Peripheral blood mononuclear cell (primary cell): Measurements from ENCODE around the gene NNAT.

- PRO-cap, 8 experiments = peak in 8 of 8 experiments; most common plus-strand start chr20:37043583 (in 8); most common minus-strand start chr20:37043426 (in 1)
Measured at GRCh38 chr20:37043230-37044031, 52.4 kb downstream of the RBL1 start.

DNA sequence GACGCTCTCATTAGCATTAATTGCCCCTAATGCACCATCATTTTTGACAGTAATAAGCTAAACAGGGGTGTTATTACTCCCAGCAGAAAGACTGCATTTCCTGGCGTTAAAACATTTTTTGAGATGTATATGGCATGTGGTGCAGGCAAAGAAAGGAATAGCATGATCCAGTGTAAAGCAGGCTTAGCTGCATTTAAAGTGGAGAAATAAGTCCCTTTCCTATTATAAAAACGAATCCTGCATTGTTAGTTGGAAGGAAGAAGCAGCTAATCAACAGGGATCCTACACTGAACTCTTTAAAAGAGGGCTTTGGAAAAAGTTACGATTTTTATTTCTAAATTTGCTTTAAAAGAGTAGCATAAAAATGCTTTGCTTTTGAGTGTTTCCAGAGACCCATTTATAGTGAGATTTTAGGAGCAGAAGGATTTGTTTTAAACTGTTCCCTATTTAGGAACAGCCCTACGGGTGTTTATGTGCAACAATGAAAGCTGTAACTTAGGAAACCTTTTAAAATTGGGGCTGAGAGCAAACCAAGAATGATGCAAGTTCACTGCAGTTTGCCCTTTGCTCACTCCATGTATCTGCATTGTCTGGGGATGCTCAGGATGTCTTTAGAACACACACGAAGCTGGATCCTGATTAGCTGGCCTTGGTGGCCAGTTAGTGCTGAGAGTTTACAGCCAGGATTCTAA, 41.0 kb downstream of the GHRH start:
- PRO-cap, 8 experiments = no peak in any of the 8 experiments

DNA sequence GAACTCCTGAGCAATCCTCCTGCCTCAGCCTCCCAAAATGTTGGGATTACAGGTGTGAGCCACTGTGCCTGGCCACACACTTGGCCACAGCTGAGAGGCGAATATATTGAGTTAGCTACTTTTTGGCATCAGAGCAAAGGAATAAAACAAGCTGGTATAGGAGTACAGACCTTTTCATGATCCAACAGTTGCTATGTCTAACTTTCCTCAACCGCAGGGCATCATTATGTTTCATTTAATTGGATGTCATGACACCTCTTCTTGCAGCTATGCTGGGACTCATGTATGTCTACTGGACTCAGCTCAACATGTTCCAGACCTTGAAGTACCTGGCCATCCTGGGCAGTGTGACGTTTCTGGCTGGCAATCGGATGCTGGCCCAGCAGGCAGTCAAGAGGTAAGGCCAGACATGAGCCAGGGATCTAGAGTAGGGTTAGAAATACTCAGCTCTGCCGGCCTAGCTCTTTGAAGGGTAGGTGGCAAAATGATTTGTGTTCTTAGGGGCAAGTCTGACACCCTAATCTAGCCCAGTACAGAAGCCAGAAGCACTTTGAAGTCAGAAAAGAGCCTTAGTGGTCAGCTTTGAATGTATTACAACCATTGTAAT, 25.2 kb downstream of the GHRH start:
- PRO-cap, 8 experiments = no peak in any of the 8 experiments

GRCh38 chr20:37243228-37243889, 18.3 kb downstream of the GHRH start:
- PRO-cap, 8 experiments = no peak in any of the 8 experiments

- PRO-cap, 8 experiments = no peak in any of the 8 experiments
Measured at GRCh38 chr20:37267555-37268443, 6.2 kb upstream of the GHRH start.

- PRO-cap, 8 experiments = no peak in any of the 8 experiments
Measured at GRCh38 chr20:37276554-37276887, 12.9 kb upstream of the MANBAL start.

DNA sequence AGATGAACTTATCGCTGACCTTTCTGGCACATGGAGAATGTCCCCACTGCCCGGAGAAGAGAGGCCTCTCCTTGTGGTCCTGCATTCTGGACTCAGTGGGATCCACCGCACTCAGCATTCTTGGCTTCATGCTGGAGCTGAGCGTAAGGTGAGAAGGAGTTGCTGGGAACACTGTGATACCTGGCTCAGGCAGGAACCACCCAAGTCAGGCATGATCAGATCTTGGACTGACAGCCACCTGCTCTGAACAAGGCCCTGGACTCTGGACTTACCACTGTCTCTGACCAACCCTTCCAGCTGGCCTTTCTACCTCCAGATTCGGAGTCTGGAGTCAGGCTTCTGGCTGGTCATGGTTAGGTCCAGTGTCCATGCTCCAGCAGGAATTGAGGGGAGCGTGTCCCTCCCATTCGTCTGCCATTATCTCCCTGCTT, 5.7 kb upstream of the MANBAL start:
- PRO-cap, 8 experiments = no peak in any of the 8 experiments

DNA sequence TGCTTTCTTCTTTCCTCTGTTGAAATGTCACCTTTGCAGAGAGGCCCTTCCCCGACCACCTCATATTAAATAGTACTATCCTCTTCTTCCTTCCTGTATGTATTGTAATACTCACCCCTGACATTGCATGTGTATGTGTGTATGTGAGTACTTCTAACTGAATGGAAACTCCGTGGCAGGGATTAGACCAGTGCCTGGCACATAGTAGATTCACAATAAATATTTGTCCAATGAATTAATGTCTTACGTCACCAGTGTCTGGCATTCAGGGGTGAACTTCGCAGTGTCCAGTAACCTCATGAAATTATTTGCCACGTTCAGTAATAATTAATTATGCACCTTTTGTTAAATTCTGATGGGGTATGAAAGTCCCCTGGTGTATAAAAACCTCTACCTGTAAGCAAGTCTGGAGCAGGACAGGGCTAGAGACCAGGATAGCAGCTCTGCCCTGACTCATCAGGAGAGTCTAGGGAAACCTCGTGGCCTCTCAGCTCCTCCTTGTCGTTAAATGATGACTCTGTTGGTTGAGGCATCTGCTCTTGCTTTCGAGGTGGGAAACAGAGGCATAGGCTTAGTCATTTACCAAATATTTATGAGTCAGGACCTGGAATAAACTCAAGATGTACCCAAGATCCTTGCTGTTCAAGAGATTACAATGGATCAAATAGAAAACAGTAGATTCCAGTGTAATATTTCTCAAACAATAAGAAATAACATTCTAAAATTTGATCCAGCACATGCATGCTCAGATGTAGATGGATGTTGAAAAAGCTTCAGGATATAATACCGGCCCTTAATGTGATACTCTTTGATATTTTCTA, 5.4 kb downstream of the MANBAL start:
- PRO-cap, 8 experiments = no peak in any of the 8 experiments

DNA sequence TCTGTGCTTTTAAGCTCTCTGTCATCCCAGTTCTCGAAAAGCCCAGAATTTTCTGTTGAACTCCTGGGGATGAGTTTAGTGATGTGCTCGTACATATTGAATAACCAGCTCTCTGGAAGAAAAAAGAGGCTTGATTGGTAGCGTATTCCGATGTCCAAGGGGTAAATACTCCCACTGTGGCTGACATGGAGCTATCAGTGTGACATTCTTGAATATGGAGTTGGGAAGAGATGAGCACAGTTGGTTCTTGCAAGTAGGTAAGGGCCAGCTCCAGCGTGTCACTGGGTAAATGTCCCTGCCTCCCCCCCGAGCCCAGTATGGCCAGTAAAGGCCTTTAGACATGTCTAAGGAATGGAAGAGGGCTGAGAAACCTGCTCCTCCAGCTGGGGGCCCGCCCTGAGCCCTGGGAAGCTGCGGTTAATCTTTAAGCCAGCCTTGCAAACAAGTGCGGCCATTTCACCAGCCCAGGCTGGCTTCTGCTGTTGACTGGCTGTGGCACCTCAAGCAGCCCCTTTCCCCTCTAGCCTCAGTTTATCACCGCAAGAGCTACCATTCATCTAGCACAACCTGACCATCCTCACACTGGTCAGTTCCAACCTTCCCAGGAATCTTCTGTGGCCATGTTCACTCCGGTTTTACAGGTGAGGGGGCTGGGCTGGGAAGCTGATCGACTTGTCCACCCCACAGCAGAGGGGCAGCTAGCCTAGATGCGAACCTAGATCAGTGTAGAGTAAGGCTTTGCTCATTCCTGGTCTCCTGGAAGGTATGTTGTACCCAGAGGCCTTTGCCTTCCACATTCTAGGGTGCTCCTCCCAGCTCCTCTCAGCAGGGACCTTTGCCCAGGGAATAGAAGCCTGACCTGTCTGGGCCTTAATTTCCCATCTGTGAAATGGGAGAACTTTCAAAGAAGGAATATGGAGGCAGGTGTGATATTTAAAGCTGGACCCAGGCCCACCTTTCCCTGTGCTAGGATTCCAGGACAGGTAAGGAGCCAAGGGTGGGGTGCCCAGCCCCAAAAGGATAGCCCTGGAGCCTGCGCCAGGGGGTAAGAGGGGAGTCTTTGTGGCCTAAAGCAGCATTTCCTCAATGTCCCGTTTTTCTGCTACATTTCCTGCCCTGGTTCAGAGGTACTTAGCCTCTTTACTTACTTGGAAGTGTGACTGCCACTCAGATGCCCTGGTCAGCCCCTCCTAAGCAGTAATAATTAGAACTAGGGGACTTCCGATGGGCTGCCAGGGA, 1.3 kb upstream of the SRC start:
- PRO-cap, 8 experiments = no peak in any of the 8 experiments

DNA sequence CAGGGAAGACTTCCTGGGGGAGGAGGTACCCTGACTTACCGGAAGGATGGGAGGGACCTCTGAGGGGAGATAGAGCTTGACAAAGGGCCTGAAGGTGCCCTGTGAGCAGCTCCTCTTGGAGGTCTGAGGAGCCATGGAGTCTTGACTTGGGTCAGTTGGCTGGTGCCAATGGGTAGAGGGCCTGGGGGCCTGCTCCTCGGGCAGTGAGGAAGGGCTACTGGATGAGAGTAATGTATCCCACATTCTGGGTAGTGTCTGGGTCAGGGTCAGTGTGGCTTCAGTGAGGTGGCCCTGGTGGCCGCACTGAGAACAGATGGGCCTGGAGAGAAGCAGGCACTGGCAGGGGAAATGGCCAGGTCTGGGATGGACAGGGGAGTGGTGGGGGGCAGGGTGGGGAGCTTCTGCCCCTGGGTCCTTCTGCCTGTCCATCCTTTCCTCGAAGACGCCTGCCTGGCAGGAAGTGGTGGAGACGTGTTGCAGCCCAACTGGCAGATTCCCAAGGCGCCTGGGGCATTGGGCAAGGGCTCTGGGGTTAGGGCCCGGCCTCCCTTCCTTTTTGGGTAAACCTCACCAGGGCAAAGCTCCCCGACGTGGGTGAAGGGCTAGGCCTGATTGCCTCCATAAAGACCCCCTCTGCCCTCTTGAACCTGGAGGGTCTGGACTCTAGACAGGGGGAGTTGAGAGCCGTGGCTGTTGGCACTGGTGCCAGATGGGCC, 10.4 kb downstream of the SRC start:
- PRO-cap, 8 experiments = peak in 4 of 8 experiments; most common plus-strand start position 439 of the sequence (in 1); most common minus-strand start position 444 of the sequence (in 4)

GRCh38 chr20:37413259-37413691, 67.3 kb downstream of the SRC start:
- PRO-cap, 8 experiments = no peak in any of the 8 experiments

DNA sequence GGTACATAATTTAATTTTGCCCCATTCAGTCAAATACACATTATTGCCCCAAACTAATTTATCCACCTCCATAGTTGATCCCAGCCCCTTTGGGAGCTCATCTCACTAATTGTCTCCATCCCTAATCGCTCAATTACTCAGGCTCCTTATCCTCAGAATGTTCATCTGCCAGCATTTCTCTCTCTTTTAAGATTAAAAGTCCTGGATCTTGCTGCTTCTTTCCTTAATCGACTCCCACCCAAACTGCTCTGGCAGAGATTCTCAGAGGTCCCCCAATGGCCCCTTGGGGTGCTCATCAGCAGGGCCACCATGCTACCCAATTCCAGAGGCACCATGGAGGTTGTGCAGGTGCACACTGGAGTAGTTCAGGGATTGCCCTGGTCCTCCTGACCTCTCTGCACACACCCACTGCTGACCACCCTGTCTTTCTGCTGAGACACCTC, 18.3 kb upstream of the NNAT start:
- PRO-cap, 8 experiments = no peak in any of the 8 experiments

DNA sequence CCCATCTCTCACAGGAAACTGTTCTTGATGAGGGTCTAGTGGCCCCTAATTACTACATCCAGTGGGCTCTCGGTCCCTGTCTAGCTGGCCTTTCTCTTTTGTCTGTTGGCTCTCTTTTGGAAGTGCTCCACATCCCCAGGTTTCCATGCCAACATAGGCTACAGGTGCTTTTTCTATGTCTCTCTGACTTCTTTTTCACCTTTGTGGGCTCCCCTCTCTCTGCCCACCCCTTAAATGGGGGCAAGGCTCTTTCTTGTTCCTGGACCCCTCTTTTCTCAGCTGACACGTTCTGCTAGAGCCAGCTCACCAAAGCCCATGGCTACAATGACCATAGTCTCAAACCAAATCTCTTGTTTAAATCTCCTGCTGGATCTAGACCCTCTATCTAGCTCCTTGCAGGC, 14.4 kb upstream of the NNAT start:
- PRO-cap, 8 experiments = peak in 1 of 8 experiments; most common minus-strand start position 286 of the sequence (in 1)

- PRO-cap, 8 experiments = no peak in any of the 8 experiments
Measured at GRCh38 chr20:37520828-37521855, at the start of gene NNAT. Gene NNAT (plus strand): TSS chr20:37521250.

GRCh38 chr20:37597903-37598519, 70.3 kb upstream of the BLCAP start:
- PRO-cap, 8 experiments = no peak in any of the 8 experiments

- PRO-cap, 8 experiments = no peak in any of the 8 experiments
Measured at GRCh38 chr20:38059296-38059586, 25.7 kb downstream of the RPRD1B start.

- PRO-cap, 8 experiments = peak in 1 of 8 experiments; most common plus-strand start chr20:38085193 (in 1)
Measured at GRCh38 chr20:38084271-38085337, 51.1 kb downstream of the RPRD1B start.

GRCh38 chr20:38132067-38132644, 32.9 kb downstream of the TGM2 start:
- PRO-cap, 8 experiments = no peak in any of the 8 experiments

GRCh38 chr20:38139698-38140430, 25.2 kb downstream of the TGM2 start:
- PRO-cap, 8 experiments = no peak in any of the 8 experiments

DNA sequence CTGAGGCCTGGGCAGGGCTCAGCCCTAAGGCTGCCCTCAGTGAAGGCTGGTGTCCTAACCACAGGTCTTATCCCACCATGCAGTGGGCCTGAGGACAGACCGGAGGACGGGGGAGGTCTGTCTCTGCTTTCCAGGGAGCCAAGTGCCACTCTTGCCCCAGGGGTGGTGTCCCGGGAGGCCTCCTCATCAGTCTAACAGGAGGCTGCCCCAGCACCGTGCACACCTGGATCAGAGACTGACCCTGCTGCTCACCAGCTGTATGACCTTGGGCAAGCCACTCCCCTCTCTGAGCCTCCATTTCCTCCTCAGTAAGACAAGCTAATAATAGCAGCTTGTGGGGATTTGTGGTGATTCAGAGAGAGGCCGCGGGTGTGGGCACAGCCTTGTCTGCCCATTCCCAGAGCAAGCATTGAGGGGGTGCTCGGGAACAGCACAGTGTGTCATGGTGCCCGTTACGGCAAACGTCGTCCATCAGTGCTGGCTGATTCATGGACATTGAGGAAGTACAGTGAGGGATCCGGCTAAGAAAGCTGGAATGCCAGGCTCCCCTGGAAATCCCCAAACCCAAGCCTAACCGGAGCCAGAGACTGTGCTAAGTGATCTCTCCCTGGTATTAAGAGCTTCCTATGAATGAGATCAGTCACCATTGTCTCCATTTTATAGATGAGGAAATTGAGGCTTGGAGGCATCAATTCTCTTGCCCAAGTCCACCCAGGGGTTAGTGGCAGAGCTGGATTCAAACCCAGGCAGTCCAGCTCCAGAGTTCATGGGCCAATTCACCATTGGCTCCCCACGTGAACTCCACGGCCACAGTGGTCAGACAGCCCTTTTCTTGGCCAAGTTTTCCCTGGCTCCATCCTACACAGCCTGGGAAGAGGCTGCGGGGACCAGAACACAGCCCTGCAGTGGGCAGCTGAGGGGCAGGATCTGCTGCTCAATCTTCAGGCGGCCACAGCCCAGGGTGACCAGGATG, 20.8 kb downstream of the TGM2 start:
- PRO-cap, 8 experiments = peak in 7 of 8 experiments; most common plus-strand start position 350 of the sequence (in 5); most common minus-strand start position 237 of the sequence (in 7)